ENCODE measurements around a stretch of chr6.

DNA sequence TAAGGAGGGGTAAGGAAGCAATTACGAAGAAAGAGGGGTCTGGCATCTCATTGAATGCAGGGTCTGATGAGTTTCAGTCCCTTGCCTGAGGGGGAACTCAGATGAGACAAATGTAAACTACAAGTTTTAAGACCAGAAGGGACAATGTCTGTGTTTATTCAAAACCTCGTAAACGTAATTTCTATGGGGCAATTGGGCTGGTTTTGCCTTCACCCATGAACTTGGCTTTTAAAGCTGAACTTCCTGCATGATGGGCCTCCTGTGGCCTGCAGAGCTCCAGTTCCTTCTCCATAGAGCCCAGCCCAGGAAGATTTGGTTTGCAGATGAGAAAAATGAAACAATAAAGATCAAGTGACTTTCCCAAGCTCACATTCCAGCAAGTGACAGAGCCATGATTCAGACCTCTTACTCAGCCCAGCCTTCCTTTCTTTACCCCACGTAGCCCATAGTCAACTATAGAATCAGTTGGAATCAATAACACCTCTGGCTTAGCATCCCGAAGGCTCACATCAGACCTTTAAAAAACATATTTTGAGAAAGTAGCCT, 612.3 kb downstream of the UTRN start:
- RRBS, result no CpG with 5 or more reads among the region's 5 CpGs

GRCh38 chr6:146290157-146290635, 253.4 kb upstream of the RAB32 start:
- RRBS, result no CpG with 5 or more reads among the region's 5 CpGs

DNA sequence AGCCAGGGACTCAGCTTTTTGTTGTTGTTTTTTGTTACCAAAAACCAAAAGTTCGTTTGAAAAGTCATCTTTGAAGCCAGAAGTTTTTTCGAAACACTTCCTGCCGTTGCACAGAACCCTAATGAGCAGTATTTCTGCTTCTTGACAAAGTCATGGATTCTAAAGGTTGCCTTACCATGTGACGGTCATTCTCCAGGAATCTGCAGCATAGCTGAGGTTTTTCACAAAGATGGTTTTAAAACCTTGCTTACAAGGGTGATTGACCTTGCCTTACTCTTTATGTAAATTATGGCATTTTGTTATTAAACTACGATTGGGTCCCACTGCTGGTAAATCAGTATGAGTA, 2.0 kb downstream of the RAB32 start:
- RRBS, result no CpG with 5 or more reads among the region's 5 CpGs

GRCh38 chr6:146885285-146885796, 286.6 kb downstream of the ADGB start:
- RRBS, result no CpG with 5 or more reads among the region's 1 CpG

GRCh38 chr6:146985033-146985602, 219.1 kb upstream of the STXBP5 start:
- RRBS, result no CpG with 5 or more reads among the region's 3 CpGs

DNA sequence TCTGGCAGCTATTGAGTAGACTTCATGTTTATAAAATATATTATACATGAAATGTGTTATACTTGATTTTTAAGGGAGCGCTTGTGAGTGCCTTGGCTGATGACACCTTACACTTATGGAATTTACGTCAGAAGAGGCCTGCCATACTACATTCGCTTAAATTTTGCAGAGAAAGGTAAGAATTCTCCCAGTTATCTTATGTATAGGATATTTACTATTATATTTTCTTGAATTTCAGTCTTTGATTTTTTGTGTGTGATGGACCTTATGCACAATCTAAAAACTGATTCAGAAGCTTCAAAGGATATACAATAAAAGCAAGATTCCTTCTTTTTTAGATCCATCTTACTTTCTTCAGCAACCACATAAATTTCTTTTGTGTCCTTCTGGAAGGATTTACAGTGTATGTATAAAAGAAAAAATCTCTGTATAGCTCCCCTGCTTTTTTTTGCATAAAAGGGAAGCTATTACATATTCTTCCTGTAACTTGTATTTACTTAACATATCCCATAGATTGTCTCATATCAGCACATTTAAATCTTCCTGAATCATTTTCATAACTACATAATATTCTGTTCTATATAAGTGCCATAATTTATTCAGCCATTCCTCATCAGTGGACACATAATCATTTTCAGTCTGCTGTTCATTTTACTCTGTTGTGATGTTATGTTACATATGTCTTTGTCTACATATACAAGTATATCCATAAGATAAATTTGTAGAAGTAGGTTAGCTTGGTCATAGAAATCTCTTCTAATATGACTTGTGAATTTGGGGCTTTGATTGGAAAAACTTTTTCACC, 35.1 kb downstream of the STXBP5 start:
- RRBS, result no CpG with 5 or more reads among the region's 3 CpGs

GRCh38 chr6:147565076-147565594, 56.6 kb downstream of the SAMD5 start:
- RRBS, result no CpG with 5 or more reads among the region's 9 CpGs

GRCh38 chr6:147619874-147620234, 111.4 kb downstream of the SAMD5 start:
- RRBS, result no CpG with 5 or more reads among the region's 7 CpGs

DNA sequence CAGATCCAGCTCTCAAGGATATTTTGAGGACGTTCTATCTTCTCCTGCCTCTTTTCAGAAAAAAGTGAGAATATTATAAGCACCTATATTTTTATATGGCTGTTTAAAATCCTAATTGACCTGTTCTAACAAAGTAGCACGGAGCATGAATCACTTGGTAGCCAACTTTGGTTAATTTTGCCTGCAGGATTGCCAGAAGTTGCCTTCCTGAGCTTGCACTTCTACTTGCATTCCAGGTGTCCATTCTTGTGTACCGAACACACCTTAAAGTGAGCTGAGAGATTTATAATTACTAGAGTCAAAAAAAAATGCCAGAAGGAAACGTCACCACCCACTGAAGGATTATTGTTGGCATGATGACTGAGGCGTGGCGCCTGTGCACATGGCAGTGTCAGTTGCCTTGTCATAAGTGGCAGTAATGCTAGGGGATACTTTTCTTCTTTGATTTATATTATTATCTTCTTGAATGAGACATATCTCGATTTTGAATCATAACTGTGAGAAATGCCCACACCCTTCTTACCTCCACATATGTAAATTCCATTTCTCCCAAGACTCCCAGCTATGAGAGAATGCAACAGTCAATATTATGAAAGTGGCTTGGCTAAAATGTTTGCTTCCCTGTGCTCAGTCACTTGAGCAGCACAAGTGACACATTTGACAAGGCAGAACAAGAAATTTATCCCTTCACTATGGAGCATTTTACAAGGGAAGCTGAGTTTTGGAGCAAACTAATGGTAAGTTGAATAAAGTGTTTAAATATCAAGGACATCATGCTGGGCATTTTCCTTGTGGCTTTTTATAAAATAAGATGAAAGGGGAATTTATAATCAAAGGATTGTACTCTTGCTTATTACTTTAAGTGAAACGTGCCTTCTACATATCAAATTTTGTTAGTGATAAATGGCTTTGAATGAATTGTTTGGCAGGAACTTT, 149.5 kb upstream of the SASH1 start:
- RRBS, result no CpG with 5 or more reads among the region's 8 CpGs

DNA sequence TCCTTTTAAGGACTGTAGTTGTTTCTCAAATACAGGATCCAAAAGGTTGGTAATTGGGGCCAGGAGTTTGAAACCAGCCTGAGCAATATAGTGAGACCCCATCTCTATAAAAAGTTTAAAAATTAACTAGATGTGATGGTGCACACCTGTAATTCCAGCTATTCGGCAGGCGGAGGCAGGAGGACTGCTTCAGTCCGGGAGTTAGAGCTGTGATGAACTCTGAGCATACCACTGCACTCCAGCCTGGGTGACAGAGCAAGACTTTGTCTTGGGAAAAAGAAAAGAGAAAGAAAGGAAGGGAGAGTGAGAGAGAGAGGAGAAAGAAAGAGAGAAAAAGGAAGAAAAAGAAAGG, 143.2 kb upstream of the SASH1 start:
- RRBS, result no CpG with 5 or more reads among the region's 3 CpGs

DNA sequence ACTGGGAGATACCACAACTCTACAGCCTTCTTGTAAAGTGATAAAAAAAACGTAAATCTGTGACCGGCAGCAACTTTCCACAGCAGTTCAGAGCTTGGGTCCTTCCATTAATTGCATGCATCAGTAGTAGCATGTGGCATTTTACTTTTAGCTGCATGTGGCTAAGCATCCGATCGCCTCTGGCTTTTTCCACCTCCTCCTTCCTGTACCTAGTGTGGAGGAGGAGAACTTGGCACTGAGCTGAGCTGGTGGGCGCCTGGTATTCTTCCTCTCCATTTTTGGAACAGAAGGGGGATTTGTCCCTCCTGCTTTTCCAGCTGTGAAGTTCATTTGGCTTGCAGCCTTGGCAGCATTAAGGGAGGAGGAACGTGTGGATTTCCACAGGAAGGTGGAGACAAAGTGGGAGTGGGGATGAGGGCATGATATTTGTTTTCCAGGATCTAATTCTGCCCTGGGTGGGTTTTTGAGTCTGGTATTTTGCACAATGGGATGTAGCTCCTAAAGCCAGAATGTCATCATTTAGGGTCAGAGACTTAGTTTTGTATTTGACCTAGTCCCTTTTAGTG, 89.8 kb downstream of the SASH1 start:
- RRBS, result no CpG with 5 or more reads among the region's 6 CpGs

DNA sequence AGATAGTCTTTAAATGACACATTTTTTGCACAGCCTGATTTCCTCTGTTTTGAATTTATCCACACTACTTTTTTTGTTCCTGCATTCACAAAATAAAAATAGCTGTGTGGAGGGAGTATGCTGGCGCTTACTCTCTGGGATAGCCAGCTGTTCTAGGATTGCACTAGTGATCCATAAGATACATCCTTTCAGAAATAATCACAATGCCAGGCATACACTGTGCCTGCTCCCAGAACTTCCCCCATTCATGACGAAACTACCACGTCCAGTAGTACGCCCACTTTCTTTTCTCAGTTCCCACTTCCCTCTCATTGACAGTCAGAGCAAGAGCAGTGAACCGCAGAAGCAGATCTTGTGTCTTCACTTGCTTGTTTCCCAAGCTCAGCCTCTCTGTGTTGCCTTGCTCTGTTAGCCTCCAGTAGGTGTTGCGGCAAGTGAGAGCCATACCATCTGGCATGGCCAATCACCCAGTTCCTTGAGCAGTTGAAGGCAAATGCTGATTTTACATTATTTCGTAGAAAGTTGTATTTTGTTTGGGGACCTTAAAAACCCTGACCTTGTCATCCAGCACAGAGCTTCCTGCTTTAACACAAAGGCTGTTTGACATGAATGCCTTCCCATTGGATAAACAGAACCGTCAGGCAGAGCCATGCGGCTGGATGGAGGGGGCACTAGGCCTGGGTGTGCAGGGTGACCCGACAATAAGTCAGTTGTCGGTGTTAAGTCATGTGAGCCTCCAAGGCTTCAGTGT, 11.7 kb downstream of the UST start:
- RRBS, result no CpG with 5 or more reads among the region's 11 CpGs

DNA sequence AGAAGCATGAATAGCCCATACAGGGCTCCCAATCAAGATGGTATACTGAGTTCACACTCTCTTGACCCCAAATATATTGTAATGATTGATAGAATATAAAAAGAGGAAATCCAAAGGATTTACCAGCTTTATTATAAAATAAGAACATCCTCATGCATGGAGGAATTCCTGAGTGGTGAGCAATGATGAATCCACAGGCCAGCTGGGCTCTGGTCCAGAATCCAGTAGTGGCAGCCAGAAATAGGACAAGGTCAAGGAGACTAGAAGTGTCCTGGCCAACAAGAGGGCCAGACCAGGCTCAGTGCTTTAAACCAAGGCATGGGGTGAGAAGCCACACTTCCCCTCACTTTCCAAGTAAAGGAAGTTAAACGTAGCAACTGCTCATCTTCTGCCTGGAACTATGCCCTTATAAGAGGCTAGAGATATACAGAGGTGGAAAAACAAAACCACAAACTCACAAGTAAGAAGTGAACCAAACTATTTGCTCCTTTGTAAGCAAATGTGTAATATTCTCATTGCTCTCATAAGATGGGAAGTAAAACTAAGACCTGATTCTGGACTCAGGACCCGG, 253.1 kb downstream of the UST start:
- RRBS, result no CpG with 5 or more reads among the region's 2 CpGs

DNA sequence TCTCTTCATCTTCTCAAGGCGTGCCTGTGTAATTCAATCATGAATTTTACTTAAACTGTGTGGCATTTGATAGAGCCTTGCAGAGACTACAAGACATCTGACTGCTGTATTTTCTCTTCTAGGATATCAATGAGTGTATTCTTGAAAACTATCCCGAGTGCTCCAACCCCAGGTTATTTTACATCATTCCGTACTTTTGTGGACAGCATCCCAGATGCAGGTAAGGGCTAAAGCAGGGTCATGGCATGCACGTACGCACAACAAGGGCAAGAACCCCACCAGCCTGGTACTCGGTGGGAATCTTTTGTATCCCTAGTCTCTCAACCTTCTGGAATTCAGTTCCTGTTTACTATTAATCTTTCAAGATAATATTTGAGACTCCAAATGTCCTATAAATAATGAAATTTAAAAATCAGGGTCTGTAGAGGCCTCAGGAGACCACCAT, 272.2 kb downstream of the UST start:
- RRBS, result no CpG with 5 or more reads among the region's 6 CpGs

DNA sequence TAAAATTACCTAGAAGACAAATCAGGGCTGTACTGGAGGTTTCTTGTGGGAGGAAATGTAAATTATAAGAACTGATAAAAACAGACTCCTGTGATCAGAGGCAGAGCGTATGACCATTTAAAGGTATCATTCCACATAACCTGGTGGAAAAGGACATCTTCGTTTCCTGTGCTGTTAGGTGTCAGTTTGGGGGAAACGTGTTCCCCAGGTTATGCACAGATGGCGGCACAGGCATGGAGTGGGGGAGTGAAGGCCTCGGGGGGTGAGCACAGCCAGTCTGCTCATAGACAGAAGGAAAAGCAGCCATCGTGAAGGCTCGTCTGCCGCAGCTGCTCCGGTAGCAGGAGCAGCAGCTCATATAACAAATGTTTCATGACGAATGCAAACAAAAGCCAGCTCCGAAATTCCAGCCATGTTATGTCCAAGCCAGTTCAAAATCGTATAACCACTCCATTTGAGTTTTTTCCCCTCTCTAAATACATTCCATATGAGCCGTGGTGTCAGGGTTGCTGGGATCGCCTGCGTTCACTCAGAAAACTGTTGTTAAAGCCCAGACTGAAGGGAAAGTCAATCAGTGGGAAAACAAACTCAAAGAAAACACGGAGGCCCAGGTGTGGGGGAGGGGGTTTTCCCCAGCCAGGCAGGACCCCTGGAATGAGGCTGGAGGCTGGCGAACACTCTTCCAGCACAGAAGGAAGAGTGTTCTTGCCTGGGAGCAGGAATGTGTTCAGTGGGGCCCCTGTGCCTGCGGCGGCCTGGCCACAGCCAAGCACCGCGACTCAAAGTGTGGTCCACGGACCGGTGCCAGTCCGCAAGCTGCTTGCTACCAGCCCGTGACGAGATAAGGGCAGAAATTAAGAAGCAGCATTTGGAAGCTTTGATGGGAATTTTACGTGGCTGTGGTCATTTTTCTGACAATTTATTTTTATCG, 280.4 kb upstream of the TAB2 start:
- RRBS, result no CpG with 5 or more reads among the region's 28 CpGs

DNA sequence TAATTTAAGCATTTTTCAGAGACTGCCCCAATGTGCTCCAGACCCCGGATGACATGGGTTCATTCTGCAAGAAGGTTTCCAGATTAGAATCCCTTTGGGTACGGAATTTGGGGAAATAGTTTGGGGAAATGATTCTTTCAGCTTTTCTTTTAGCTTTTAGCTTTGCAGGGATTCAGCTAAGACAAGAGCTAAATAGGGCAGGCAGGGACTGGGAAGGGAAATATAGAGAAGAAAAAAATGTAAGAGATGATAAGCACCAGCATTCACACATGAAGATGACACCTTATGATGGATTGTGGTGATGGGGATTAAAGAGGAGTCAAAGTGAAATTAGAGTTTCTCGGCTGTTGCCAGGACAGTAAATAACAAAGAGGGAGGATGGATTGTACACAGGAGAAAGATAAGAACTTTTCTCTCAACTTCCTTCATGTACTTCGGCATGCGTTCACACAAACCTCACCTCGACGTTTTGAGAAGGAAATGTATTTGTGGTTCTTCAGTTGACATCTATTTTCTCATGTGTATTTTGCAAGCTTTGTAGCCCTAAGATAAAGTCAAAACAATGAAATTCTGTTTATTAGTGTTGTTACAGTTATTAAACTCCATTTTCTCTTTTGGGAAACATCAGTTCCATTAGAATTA, 169.2 kb upstream of the TAB2 start:
- RRBS, result no CpG with 5 or more reads among the region's 7 CpGs

DNA sequence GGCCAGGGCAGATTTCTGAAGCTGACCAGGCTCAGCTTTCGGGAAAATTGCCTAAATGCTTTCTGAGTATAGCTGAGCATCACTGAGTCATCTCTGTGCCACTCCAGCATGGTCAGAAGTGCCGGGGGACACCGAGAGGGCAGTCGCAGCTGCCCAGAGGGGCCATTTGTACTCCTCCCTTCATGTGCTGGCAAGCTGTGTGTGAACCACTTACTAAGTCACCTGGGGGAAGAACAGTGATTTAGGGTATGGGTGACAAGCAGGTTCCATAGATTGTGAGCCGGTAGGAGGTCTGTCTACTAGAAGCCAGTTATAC, 147.6 kb upstream of the TAB2 start:
- RRBS, result no CpG with 5 or more reads among the region's 5 CpGs

- RRBS, result no CpG with 5 or more reads among the region's 10 CpGs
Observed at GRCh38 chr6:149257443-149258175, 59.9 kb upstream of the TAB2 start.

DNA sequence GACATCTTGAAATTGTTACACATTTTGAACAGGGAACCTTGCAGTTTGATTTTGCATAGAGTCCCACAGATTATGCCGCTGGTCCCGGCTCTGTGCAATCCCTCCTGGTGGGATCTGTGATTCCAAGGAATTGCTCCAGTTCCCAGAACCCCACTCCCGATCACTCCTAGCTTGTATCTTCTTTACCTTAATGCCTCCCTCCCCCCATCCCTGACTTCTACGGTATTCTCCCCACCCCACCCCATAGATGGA, 38.4 kb downstream of the ZC3H12D start:
- RRBS, result no CpG with 5 or more reads among the region's 4 CpGs

DNA sequence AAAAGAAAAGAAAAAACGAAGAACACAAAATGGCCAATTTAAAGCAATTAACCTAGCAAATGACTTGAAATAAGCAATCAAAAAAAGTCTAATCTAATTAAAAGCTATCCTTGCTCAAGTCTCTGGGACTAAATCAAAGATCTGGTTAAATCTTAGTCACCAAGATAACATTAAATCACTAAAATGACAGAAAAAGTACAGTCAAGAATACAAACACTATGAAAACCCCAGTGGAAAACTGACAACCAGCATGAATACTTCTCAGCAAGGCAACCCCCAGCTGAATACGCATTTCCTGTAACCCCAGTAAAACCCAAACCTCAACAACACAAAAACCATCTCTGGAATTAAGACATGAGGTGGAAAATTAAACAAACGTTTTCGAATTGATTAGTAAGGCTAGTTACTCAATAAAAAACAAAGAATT, 23.6 kb upstream of the ZC3H12D start:
- RRBS, result no CpG with 5 or more reads among the region's 4 CpGs